HTERT-HM (cell line): ENCODE measurements around the gene BTN3A1.

DNA sequence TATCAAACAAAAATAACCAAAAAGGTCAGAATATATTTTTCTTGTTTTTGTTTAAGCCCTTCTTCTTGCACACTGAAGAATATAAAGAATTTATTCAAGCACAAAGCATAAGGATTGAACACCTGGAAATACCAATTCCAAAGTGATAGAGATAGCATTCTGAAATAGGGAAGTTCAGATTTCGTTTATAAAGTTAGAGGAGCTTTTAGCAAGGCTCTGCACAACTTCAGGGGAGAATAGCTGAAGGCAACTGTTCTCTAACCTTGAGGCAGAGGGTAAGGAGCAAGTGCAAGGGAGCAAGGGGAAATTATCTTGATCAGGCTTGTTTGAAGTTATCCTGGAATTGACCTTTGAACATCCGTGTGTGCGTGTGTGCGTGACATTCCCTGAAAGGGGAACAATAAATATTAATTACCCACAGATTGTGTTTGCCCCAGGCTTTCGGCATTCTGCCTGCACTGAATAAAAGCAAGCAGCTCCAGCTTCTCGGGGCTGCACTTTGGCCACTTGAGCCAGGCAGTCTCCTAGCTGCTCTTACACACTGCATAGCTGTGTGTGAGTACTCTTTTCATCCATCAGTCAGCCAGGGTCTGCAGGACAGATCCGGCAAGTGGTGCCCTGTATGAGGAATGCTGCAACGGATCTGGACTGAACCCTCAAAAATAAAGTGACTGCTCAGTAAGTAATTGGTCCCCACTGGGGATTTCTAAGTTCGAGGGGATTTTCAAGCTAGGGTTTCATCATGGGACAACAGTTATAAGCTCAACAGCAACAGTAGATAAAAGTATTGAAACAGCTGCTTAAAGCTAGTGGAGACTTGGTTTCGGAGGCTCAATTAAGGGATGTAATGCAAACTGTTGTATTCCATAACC is 5.8 kb downstream of the H2BC9 start:
- RRBS, result no CpG with 5 or more reads among the region's 10 CpGs

GRCh38 chr6:26384113-26384513 is 1.2 kb downstream of the BTN2A2 start:
- RRBS, result no CpG with 5 or more reads among the region's 3 CpGs

DNA sequence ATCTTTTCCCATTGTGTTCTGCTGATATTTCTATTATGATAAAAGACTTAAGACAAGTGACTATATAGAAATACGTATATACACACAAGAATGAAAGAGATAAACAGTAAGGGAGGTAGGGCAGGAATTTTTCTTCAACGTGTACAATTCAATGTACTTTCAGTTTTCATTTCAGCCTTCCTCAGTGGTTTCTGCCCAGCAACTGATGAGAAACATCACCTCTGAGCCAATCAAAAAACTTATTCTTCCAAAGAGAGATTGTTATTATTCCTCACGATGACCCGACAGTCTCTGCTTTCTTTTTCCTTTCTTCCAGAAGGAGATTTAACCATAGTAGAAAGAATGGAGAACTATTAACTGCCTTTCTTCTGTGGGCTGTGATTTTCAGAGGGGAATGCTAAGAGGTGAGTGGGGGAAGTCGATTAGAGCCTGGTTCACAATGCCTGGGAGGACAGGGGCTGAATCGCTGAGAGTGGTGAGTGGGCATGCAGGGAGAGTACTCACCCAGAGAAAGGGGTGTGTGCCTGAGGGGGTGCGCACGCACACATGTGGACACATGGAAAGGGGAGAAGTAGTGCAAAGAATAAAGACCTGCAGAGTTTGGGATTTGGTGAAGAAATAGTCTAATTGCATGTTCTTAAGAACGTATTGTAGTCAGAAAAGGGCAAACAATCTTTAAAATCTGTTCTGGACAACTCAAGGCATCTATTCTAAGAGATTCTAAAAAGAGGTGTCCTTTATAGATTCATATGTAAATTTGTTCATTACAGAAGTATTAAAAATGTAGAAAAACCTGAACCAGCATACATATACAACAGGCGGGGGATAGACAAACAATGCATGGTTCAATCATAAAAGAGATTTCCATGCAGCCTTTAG is at the start of gene BTN3A1:
BTN3A1 (plus strand) TSS at position 267 of the 879 bp plus-strand sequence.
- RRBS, result no CpG with 5 or more reads among the region's 10 CpGs

DNA sequence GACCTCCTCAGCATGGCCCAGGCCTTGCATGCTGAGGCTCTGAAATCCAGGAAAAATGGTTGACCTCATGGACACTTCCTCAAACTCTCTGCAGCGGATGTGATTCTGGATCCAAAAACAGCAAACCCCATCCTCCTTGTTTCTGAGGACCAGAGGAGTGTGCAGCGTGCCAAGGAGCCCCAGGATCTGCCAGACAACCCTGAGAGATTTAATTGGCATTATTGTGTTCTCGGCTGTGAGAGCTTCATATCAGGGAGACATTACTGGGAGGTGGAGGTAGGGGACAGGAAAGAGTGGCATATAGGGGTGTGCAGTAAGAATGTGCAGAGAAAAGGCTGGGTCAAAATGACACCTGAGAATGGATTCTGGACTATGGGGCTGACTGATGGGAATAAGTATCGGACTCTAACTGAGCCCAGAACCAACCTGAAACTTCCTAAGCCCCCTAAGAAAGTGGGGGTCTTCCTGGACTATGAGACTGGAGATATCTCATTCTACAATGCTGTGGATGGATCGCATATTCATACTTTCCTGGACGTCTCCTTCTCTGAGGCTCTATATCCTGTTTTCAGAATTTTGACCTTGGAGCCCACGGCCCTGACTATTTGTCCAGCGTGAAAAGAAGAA is 11.1 kb downstream of the BTN3A1 start:
- RRBS, result no CpG with 5 or more reads among the region's 8 CpGs

DNA sequence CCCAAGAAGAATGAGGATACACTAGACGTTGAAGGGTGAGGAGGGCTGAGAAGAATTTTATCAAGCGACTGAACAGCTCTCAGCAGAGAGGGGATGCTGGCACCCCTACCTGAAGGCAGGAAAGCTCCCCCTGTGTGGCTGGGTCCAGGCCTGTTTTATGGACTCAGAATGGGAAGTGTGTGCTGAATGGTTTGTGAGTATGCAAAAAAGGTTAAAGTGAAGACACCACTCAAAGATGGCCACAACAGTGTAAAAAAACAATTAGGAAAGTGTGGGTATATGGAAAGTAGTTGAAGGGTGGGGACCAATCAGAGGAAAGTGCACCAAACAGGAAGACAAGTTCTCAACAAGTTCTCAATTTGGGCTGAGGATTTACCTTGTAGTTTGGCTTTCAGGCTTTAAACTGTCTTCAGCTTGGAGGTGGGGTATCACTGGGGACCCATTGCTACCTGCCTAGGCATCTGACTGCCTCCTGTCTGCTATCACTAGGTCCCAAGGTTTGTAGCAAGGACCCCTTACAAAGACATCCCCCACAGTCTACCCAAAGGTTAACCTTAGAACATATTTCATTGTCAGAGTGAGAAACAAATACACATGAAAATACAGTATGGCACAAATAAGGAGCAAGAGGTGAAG is 15.1 kb downstream of the BTN2A1 start:
- RRBS, result no CpG with 5 or more reads among the region's 2 CpGs

- RRBS, result no CpG with 5 or more reads among the region's 39 CpGs
Observed at GRCh38 chr6:26520900-26521436, 17.2 kb upstream of the HMGN4 start.

- RRBS, result no CpG with 5 or more reads among the region's 8 CpGs
Observed at GRCh38 chr6:26536476-26537020, 1.6 kb upstream of the HMGN4 start.

GRCh38 chr6:26555181-26555593 is 17.0 kb downstream of the HMGN4 start:
- RRBS, result no CpG with 5 or more reads among the region's 19 CpGs

GRCh38 chr6:26607364-26607907 is 10.7 kb downstream of the ABT1 start:
- RRBS, result no CpG with 5 or more reads among the region's 3 CpGs

DNA sequence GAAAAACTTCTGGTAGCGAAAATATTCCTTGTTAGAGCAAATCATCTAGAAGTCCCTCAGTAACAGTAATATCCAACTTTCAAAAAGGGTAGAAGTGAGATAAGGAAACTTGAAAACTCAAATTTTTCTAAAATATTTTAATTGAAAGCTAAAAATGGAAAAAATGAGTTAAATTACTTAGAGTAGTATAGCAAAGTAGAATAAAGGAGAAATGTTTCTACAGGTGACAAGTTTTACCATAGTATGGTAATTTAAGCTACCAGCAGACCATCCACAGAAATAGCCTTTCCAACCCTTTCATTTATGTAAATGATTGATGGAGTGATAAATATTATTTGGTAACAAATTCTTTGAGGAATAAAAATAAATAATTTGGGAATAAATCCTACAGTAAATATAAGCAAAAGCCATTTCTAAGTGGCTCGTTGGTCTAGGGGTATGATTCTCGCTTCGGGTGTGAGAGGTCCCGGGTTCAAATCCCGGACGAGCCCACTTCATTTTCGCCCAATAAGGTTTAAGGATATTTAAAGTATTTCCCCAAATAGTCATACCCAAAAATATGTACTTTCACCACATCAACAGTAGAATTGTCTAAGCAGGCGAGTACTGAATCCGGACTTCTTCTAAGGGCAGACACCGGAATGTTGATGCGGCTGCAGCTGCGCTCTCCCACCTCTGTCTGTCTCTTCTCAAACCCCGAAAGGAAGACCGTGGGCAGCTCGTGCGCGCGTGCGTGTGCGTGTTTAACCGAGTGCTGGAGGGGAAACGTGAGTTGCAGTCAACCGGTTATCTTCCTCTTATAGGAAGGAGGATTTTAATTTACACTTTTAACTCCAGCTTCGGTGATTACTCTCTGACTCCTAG is 41.0 kb downstream of the H2BC11 start:
- RRBS, result 0% methylated on average over 5 of the region's 25 CpGs

- RRBS, result no CpG with 5 or more reads among the region's 4 CpGs
Observed at GRCh38 chr6:27114973-27115533, 17.5 kb downstream of the H2BC11 start.

GRCh38 chr6:27139350-27140276 is 531 bp downstream of the H4C9 start:
- RRBS, result no CpG with 5 or more reads among the region's 44 CpGs

GRCh38 chr6:27145519-27146516 is 837 bp downstream of the H2BC12 start:
- RRBS, result no CpG with 5 or more reads among the region's 35 CpGs

GRCh38 chr6:27358925-27359635 is 29.5 kb upstream of the ZNF391 start:
- RRBS, result no CpG with 5 or more reads among the region's 3 CpGs

DNA sequence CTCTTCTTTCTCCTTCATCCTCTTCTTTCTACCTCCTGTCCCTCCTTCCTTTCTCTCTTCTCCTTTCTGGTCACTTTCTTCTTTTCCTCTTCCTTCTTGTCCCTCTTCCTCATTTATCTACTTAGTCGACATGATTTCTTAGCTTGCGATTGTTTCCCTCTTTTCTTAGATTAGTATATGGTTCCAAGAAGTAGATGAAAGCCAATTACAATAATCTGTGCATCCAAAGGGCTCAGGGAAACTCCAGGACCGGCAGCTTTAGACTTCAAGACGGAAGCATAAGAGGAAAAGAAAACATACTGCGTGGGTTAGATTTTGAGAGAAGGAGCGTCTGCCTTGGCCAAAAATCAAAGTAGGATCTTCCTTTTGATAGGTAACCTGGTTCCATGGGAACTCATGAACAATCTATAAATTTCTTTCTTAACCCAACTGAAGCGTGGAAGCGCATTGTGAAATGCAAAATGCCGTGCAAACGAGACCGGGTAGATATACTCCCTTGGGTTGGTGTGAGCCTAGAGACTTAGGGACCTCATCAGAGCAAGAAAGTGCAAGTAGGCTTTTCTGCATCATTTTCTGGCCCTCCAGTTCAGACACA is 5.0 kb upstream of the ZNF184 start:
- RRBS, result no CpG with 5 or more reads among the region's 11 CpGs

DNA sequence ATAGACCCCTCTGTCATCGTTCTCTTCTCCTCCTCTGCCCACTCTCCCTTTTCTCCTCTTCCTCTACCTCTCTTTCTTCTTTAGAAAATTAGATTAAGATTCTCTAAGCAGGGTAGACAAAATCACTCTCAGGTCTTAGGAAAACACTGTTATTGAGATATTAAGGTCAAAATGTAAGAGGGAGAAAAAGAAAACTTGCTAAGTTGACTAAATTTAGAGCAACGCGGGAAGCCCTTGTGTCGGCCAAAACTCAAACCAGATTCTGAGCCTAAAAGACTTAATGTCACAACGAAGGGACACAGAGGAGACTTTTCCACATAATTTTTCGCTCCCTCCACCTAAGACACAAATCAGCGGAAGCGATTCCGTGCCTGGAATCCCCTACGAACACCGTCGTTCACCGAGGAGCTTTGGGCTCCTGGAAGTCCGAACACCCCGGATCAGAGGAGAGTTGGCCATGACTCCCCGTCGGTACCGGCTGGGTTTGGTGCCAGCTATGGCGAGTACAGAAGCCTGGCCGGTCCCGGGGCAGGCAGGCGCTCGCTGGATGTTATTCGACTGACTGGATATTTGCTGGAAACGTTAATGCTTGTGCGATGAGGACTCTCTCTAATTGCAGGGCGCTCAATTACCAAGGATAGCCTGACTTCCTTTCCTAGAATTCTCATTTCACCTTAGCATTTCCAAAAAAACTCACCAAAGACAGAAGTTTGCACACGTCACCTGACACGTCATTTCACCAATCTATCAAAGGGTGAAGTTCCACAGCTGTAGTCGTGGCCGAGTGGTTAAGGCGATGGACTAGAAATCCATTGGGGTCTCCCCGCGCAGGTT is 22.4 kb upstream of the ZNF184 start:
- RRBS, result 10% methylated on average over 5 of the region's 34 CpGs

DNA sequence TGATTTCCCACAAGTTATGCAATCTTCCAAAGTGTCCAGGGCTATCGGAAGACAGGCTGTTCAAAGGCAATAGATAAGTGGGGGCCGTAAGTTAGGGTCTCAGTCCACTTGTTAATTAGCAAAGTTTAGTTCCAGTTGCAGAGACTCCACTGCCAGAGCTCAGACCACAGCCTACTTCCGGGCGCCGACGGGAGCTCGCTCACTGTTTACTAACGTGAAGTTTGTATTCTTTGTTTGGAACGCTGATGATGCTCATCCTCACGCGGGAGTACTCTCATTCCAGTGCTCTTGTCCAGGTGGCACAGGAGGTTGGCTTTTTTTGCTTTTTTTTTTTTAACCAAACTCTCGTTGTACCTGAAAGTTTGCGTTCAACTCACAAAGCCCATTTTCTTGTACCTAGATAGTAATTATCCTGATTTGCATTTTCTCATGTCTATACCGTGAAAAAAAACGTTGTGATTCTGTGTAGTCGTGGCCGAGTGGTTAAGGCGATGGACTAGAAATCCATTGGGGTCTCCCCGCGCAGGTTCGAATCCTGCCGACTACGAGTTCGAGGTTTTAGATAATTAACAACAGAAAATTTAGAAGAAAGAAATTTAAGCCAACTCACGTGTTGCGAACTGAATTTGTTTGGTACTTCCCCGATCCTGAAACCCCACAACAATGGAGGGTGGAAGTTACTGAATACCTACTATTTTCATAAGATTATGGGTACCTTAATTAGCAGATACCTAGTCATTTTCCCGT is 29.8 kb upstream of the ZNF184 start:
- RRBS, result no CpG with 5 or more reads among the region's 28 CpGs

GRCh38 chr6:27531953-27532336 is 59.0 kb upstream of the ZNF184 start:
- RRBS, result no CpG with 5 or more reads among the region's 12 CpGs

DNA sequence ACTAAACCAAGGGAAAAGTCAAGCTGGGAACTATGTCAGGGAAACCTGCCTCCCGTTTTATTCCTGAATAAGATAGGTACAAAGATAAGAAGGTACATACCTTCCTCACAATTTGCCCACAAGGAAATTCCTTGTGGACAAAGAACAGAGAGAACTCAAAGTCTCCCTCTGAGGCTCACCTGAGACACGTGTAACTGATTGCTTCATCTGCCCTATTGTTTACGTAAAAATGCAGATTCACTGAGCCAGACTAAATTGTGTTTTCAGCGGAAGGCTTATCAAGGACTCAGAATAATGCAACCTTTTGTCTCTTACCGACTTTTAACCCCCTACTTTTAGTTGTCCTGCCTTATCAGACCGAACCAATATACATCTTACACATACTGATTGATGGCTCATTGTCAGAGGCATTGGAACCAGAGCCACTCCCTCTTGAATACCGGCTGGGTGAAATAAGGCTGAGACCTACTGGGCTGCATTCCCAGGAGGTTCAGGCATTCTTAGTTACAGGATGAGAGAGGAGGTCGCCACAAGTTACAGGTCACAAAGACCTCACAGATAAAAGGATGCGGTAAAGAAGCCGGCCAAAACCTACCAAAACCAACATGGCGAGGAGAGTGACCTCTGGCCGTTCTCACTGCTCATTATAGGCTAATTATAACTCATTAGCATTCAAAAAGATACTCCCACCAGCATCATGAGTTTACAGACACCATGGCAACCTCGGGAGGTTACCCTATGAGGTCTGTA is 95.4 kb upstream of the ZNF184 start:
- RRBS, result no CpG with 5 or more reads among the region's 13 CpGs

DNA sequence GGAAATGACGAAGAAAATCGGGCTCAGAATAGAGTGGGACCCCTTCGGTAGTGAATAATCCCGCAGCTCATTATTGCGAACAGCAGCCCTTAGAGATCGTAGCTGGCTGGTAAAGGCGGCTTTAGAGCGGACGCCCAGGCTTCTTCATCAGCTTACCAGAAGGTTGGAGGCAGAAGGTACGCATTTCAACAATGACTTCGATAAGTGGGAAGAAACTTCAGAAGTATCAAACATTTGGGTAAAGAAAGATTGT is 119.1 kb upstream of the ZNF184 start:
- RRBS, result no CpG with 5 or more reads among the region's 11 CpGs